ENCODE measurements around a stretch of chr3.

DNA sequence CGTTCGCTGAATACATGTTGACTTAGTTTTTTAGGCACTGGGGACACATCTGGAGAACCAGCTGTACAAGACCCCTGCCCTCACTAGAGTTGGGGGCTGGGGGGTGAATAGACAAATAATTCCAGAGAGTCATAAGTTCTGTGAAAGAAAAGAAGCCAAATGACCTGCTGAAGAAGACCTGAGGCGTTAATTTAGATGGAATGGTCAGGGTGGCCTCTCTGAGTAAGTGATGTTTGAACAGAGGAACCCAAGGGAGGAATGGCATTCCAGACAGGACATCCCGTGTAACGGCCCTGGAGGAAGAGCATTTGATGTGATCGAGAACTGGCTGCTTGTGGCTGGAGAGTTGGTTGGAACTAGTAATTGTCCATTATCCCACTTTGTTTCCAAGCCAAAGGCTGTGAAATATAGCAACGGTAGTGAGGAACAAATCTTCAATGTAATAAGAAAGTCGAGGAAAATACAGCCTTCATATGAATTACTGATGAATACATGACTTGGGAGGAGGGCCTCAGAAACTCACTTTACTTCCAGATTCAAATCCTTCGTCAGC, 1.8 kb downstream of the NR2C2 start:
- RAMPAGE, long total RNA = no peak
- RRBS = no CpG with 5 or more reads among the region's 9 CpGs
PRO-cap:
- standard = no peak
- CoPRO, capped RNA only, 2 experiments = no peak in any of the 2 experiments
- CoPRO, capped and uncapped RNA, 2 experiments = no peak in any of the 2 experiments
- CoPRO, uncapped RNA only, 2 experiments = no peak in any of the 2 experiments
CAGE:
- cytosol, long polyA plus RNA = no peak
- long polyA plus RNA = no peak
- nucleolus, long total RNA = no peak
- nucleus, long polyA plus RNA = no peak

DNA sequence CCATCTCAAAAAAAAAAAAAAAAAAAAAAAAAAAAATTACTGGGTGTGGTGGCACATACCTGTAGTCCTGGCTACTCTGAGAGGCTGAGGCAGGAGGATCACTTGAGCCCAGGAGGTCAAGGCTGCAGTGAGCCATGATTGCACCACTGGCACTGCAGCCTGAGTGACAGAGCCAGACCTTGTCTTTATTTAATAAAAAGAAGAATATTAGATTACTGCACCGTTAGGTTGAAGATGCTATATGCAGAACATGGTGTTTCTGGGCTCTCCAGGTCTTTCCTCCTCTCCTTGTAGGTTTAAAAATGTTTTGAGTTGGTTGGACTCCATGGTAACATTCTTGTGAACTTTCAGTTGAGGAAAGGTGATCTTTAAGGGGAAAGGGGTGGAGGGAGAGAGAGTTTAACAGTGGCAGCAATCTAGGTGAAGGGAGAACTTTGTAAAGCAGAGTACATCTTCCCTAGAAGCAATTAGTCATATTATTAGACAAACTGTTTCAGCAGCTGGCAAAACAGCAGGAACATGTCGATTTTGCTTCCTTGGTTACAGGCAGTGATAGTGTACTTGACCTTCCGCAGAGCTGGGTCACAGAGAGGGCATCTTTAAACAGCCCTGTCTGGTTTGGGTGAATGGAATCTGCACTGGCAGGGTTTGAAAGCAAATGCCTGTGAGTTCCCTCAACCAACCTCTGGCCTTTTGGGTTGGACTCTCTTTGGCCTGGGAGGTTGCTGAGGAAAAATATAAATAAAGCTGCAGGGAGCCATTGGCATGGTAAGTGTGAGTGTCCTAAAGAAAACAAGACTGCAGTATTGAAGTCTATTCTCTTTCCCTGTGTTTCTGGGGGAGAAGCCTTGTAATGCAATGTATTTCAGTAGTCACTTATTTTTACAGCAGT, 42.8 kb downstream of the NR2C2 start:
- RAMPAGE, long total RNA = no peak
- RRBS = no CpG with 5 or more reads among the region's 3 CpGs
PRO-cap:
- standard = no peak
- CoPRO, capped RNA only, 2 experiments = no peak in any of the 2 experiments
- CoPRO, capped and uncapped RNA, 2 experiments = no peak in any of the 2 experiments
- CoPRO, uncapped RNA only, 2 experiments = no peak in any of the 2 experiments
CAGE:
- cytosol, long polyA plus RNA = no peak
- long polyA plus RNA = no peak
- nucleolus, long total RNA = no peak
- nucleus, long polyA plus RNA = no peak

GRCh38 chr3:15013371-15014090, 51.6 kb downstream of the MRPS25 start:
- RAMPAGE, long total RNA = no peak
- RRBS = no CpG with 5 or more reads among the region's 8 CpGs
PRO-cap:
- standard = no peak
- CoPRO, capped RNA only, 2 experiments = no peak in any of the 2 experiments
- CoPRO, capped and uncapped RNA, 2 experiments = no peak in any of the 2 experiments
- CoPRO, uncapped RNA only, 2 experiments = no peak in any of the 2 experiments
CAGE:
- cytosol, long polyA plus RNA = no peak
- long polyA plus RNA = no peak
- nucleolus, long total RNA = no peak
- nucleus, long polyA plus RNA = no peak

DNA sequence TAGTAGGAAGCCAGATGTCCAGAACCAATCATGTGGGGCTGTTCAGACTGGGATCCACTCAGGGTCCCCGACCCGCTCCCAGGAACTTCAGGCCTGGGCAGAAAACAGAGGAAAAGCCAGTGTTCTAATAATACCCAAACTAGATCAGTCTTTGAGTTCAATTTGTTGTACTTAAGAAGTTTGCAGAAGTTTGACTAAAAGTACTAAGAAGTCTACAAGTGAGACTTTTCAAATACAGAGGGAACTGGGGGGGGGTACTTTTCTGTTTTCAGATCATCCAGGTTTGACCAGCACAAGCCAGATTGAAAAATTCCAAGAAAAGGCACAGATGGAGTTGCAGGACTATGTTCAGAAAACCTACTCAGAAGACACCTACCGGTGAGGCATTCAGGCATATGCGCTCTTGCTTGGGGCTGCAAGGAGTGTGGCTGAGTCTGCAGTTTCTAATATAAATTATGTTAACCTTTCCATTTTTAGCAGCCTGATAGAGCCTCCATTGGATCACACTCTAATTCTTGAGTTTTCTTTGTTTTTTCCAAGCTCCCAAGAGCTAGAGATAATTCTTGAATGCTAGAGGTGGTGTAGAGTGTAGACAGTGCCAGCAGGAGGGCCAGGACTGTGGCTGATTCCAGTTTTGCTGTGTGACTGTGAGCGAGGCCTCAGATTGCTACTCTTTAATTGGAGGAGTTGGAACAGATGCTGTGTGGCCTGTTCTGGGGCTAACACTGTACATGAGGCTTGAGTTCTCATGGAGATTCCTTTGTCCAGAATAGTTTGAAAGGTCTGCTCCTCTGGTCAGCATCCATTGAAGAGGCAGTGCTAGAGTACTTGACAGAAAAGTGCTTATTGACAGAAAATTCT, 26.0 kb downstream of the MRPS25 start:
- RAMPAGE, long total RNA = no peak
- RRBS = no CpG with 5 or more reads among the region's 5 CpGs
PRO-cap:
- standard = no peak
- CoPRO, capped RNA only, 2 experiments = no peak in any of the 2 experiments
- CoPRO, capped and uncapped RNA, 2 experiments = no peak in any of the 2 experiments
- CoPRO, uncapped RNA only, 2 experiments = peak in 2 of 2 experiments; most common plus-strand start position 136 of the sequence (in 1); most common minus-strand start position 126 of the sequence (in 1)
CAGE:
- cytosol, long polyA plus RNA = no peak
- long polyA plus RNA = no peak
- nucleolus, long total RNA = no peak
- nucleus, long polyA plus RNA = no peak

GRCh38 chr3:15077838-15078575, 12.9 kb upstream of the MRPS25 start:
- RAMPAGE, long total RNA = no peak
- RRBS = no CpG with 5 or more reads among the region's 12 CpGs
PRO-cap:
- standard = no peak
- CoPRO, capped RNA only, 2 experiments = no peak in any of the 2 experiments
- CoPRO, capped and uncapped RNA, 2 experiments = no peak in any of the 2 experiments
- CoPRO, uncapped RNA only, 2 experiments = no peak in any of the 2 experiments
CAGE:
- cytosol, long polyA plus RNA = no peak
- long polyA plus RNA = no peak
- nucleolus, long total RNA = no peak
- nucleus, long polyA plus RNA = no peak

DNA sequence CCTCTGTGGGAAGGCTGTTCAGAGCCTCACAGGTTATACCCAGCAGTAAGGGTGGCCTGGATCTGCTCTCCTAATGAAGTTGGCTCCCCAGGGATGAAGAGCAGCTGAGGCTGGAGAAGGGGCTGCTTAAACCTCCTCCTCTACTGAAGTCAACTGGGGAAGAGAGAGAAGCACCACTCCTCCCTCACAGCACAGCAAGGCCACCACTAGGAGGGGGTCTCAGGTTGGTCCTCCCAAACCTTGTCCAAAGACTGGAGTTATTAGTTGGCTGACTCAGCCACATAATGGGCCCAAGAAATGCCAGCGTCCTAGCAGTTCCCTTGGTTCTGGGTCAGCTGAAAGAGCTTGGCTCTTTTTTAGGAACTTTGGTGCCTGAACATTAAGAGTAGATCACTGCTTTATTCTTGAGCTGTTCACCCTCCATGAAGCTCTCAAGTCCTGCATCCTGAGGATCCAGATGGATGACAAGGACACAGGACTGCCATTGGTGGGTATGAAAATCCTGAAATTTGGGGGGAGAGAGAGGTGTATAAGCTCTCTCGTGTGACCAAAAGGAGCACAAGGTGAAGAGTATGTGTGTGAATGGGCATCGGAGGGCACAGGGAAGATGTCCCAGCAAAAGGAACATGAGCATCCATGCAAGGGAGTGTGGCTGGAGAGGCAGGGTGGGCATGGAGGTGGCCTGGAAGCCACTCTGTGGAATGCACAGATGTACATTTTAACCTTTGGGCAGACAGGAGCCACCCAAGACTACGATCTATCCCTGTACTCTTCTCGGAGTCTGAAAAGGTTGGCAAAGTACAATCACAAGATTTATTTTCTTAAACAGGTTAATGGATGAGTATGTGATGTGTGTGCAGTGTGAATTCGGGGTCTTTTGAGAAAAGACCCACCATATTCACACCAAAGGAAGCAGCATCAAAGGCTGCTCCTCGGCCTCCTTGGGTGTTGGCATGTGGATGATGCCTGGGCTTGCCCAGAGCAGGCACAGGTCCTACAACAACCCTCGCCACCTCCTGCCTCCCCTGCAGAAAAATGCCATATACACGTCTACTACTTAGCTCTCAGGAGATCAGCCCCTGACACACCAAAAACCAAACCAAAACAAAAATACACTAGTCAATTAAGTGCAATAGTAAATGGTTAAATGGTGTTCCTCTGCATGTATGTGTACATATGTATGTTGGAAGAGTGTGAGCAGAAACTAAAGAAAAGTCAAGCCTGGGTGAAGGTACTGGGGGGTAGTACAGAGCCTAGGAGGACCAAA, 54.5 kb downstream of the CAPN7 start:
- RAMPAGE, long total RNA = no peak
- RRBS = no CpG with 5 or more reads among the region's 9 CpGs
PRO-cap:
- standard = no peak
- CoPRO, capped RNA only, 2 experiments = no peak in any of the 2 experiments
- CoPRO, capped and uncapped RNA, 2 experiments = no peak in any of the 2 experiments
- CoPRO, uncapped RNA only, 2 experiments = peak in 2 of 2 experiments; most common plus-strand start position 263 of the sequence (in 1); most common minus-strand start position 20 of the sequence (in 1)
CAGE:
- cytosol, long polyA plus RNA = no peak
- long polyA plus RNA = no peak
- nucleolus, long total RNA = no peak
- nucleus, long polyA plus RNA = no peak

- RAMPAGE, long total RNA = no peak
- RRBS = no CpG with 5 or more reads among the region's 3 CpGs
PRO-cap:
- standard = bidirectional peak, plus-strand start at chr3:15310919, minus-strand start at chr3:15310750
- CoPRO, capped RNA only, 2 experiments = peak in 1 of 2 experiments; most common plus-strand start chr3:15310631 (in 1); most common minus-strand start chr3:15310566 (in 1)
- CoPRO, capped and uncapped RNA, 2 experiments = no peak in any of the 2 experiments
- CoPRO, uncapped RNA only, 2 experiments = no peak in any of the 2 experiments
CAGE:
- cytosol, long polyA plus RNA = no peak
- long polyA plus RNA = no peak
- nucleolus, long total RNA = no peak
- nucleus, long polyA plus RNA = no peak
These were observed 21.8 kb downstream of the SH3BP5 start for GRCh38 chr3:15310394-15311179.

- RAMPAGE, long total RNA = no peak
- RRBS = no CpG with 5 or more reads among the region's 3 CpGs
PRO-cap:
- standard = no peak
- CoPRO, capped RNA only, 2 experiments = no peak in any of the 2 experiments
- CoPRO, capped and uncapped RNA, 2 experiments = no peak in any of the 2 experiments
- CoPRO, uncapped RNA only, 2 experiments = peak in 1 of 2 experiments; most common minus-strand start chr3:15409389 (in 1)
CAGE:
- cytosol, long polyA plus RNA = no peak
- long polyA plus RNA = no peak
- nucleolus, long total RNA = no peak
- nucleus, long polyA plus RNA = no peak
These were observed 18.2 kb downstream of the METTL6 start for GRCh38 chr3:15409020-15409616.

GRCh38 chr3:15428180-15428391, 688 bp downstream of the EAF1 start:
- RAMPAGE, long total RNA = no peak
- RRBS = 17% methylated on average over 2 of the region's 5 CpGs
PRO-cap:
- standard = no peak
- CoPRO, capped RNA only, 2 experiments = no peak in any of the 2 experiments
- CoPRO, capped and uncapped RNA, 2 experiments = no peak in any of the 2 experiments
- CoPRO, uncapped RNA only, 2 experiments = no peak in any of the 2 experiments
CAGE:
- cytosol, long polyA plus RNA = no peak
- long polyA plus RNA = no peak
- nucleolus, long total RNA = no peak
- nucleus, long polyA plus RNA = no peak

- RAMPAGE, long total RNA = no peak
- RRBS = no CpG with 5 or more reads among the region's 7 CpGs
PRO-cap:
- standard = no peak
- CoPRO, capped RNA only, 2 experiments = no peak in any of the 2 experiments
- CoPRO, capped and uncapped RNA, 2 experiments = no peak in any of the 2 experiments
- CoPRO, uncapped RNA only, 2 experiments = no peak in any of the 2 experiments
CAGE:
- cytosol, long polyA plus RNA = no peak
- long polyA plus RNA = no peak
- nucleolus, long total RNA = no peak
- nucleus, long polyA plus RNA = no peak
These were observed 8.1 kb upstream of the COLQ start for GRCh38 chr3:15529610-15530046.

DNA sequence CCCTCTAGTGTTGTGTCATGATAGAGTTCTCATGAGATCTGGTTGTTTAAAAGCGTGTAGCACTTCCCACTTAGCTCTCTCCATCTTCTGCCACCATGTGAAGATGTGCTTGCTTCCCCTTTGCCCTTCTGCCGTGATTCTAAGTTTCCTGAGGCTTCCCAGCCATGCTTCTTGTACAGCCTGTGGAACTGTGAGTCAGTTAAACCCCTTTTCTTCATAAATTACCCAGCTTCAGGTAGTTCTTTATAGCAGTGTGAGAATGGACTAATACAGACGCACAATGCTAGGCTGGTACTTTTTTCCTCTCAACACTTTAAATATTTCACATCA, 22.1 kb downstream of the BTD start:
- RAMPAGE, long total RNA = no peak
- RRBS = no CpG with 5 or more reads among the region's 3 CpGs
PRO-cap:
- standard = no peak
- CoPRO, capped RNA only, 2 experiments = no peak in any of the 2 experiments
- CoPRO, capped and uncapped RNA, 2 experiments = no peak in any of the 2 experiments
- CoPRO, uncapped RNA only, 2 experiments = no peak in any of the 2 experiments
CAGE:
- cytosol, long polyA plus RNA = no peak
- long polyA plus RNA = no peak
- nucleolus, long total RNA = no peak
- nucleus, long polyA plus RNA = no peak

DNA sequence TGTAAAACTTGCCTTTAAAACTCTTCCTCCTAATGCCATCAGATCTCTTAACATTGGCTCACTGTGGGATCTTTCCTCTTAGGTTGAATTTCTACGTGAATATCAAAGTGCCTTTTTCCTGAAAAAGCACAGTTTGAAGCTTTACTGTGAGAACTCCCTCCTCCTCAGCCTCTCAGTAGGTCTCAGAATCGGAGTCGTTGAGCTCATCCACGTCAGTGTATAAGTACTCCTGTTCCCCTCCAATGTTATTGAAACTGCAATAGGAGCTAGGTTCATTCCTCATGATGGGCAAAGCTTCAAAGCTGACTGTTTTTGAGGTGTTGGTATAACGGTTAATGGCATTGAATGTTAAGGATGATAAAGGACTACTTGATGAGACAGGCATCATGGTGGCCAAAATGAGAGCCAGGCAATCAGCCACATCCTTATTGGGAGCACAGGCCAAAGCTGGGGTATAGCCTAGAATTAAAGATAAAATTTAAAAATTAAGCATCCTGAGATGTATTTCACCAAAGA, 68.6 kb downstream of the BTD start:
- RAMPAGE, long total RNA = no peak
- RRBS = no CpG with 5 or more reads among the region's 5 CpGs
PRO-cap:
- standard = no peak
- CoPRO, capped RNA only, 2 experiments = no peak in any of the 2 experiments
- CoPRO, capped and uncapped RNA, 2 experiments = no peak in any of the 2 experiments
- CoPRO, uncapped RNA only, 2 experiments = no peak in any of the 2 experiments
CAGE:
- cytosol, long polyA plus RNA = no peak
- long polyA plus RNA = no peak
- nucleolus, long total RNA = no peak
- nucleus, long polyA plus RNA = no peak

GRCh38 chr3:15685953-15686724, 84.6 kb downstream of the BTD start:
- RAMPAGE, long total RNA = no peak
- RRBS = no CpG with 5 or more reads among the region's 9 CpGs
PRO-cap:
- standard = no peak
- CoPRO, capped RNA only, 2 experiments = no peak in any of the 2 experiments
- CoPRO, capped and uncapped RNA, 2 experiments = no peak in any of the 2 experiments
- CoPRO, uncapped RNA only, 2 experiments = no peak in any of the 2 experiments
CAGE:
- cytosol, long polyA plus RNA = no peak
- long polyA plus RNA = no peak
- nucleolus, long total RNA = no peak
- nucleus, long polyA plus RNA = no peak

GRCh38 chr3:15794660-15795413, 2.9 kb downstream of the ANKRD28 start:
- RAMPAGE, long total RNA = no peak
- RRBS = no CpG with 5 or more reads among the region's 3 CpGs
PRO-cap:
- standard = no peak
- CoPRO, capped RNA only, 2 experiments = no peak in any of the 2 experiments
- CoPRO, capped and uncapped RNA, 2 experiments = no peak in any of the 2 experiments
- CoPRO, uncapped RNA only, 2 experiments = no peak in any of the 2 experiments
CAGE:
- cytosol, long polyA plus RNA = no peak
- long polyA plus RNA = no peak
- nucleolus, long total RNA = no peak
- nucleus, long polyA plus RNA = no peak

GRCh38 chr3:15871785-15872699, 74.3 kb upstream of the ANKRD28 start:
- RAMPAGE, long total RNA = no peak
- RRBS = no CpG with 5 or more reads among the region's 4 CpGs
PRO-cap:
- standard = no peak
- CoPRO, capped RNA only, 2 experiments = no peak in any of the 2 experiments
- CoPRO, capped and uncapped RNA, 2 experiments = no peak in any of the 2 experiments
- CoPRO, uncapped RNA only, 2 experiments = no peak in any of the 2 experiments
CAGE:
- cytosol, long polyA plus RNA = no peak
- long polyA plus RNA = no peak
- nucleolus, long total RNA = no peak
- nucleus, long polyA plus RNA = no peak

DNA sequence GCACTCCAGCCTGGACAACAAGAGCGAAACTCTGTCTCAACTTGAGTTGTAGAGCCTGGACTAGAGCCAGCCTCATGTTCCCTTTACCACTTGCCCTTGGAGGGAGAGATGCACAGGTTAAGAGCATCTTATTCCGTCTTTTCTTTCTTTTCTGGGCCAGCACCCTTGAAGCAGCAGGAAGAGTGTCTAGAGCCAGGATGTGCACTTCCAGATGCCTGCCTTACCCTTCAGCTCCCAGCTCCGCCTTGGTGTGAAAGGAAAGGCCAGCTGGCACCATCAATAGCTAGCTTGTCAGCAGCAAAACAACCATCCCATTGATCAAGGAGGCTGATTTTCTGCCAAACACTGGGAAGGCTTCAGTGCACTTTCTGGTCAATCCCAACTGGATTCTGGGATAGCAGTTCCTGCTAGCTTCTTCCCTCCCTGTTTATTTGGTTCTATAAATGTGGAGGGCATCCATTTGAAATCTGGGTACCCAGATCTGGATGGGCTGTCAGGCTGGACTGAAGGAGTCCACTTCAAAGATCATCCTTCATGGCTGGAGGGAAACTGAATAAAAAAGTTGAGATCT, 110.9 kb upstream of the GALNT15 start:
- RAMPAGE, long total RNA = no peak
- RRBS = no CpG with 5 or more reads among the region's 3 CpGs
PRO-cap:
- standard = no peak
- CoPRO, capped RNA only, 2 experiments = no peak in any of the 2 experiments
- CoPRO, capped and uncapped RNA, 2 experiments = no peak in any of the 2 experiments
- CoPRO, uncapped RNA only, 2 experiments = no peak in any of the 2 experiments
CAGE:
- cytosol, long polyA plus RNA = no peak
- long polyA plus RNA = no peak
- nucleolus, long total RNA = no peak
- nucleus, long polyA plus RNA = no peak

GRCh38 chr3:16135891-16136432, 38.5 kb upstream of the GALNT15 start:
- RAMPAGE, long total RNA = no peak
- RRBS = no CpG with 5 or more reads among the region's 6 CpGs
PRO-cap:
- standard = no peak
- CoPRO, capped RNA only, 2 experiments = no peak in any of the 2 experiments
- CoPRO, capped and uncapped RNA, 2 experiments = no peak in any of the 2 experiments
- CoPRO, uncapped RNA only, 2 experiments = no peak in any of the 2 experiments
CAGE:
- cytosol, long polyA plus RNA = no peak
- long polyA plus RNA = no peak
- nucleolus, long total RNA = no peak
- nucleus, long polyA plus RNA = no peak

DNA sequence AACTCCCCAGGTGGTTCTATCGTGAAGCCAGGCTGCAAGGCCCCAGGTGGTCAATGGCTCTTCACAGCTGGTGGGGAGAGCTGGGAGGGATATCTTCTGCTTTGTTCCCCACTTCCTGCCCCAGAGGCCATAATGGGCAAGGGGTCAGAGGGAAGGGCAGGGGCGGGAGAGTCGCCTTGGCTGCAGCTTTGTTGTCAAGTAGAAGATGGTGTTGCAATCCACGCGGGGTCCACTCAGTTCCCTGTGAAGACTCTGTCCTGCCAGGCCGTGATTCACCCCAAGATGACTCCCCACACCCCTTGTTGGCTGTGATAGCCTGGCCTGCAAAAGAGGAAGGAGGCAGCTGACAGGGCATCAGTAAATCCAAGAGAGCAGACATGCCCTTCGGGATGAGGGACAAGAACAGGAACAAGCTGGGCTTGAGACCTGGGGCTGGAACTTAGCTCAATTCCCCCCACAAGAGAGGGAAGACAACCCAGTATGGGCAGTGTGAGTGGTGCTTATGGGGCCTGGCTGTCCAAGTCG, 6.9 kb downstream of the GALNT15 start:
- RAMPAGE, long total RNA = no peak
- RRBS = no CpG with 5 or more reads among the region's 8 CpGs
PRO-cap:
- standard = no peak
- CoPRO, capped RNA only, 2 experiments = no peak in any of the 2 experiments
- CoPRO, capped and uncapped RNA, 2 experiments = no peak in any of the 2 experiments
- CoPRO, uncapped RNA only, 2 experiments = no peak in any of the 2 experiments
CAGE:
- cytosol, long polyA plus RNA = no peak
- long polyA plus RNA = no peak
- nucleolus, long total RNA = no peak
- nucleus, long polyA plus RNA = no peak

Data from K562 (cell line).